ENCODE data around the genes RNF187 and NUP133.

DNA sequence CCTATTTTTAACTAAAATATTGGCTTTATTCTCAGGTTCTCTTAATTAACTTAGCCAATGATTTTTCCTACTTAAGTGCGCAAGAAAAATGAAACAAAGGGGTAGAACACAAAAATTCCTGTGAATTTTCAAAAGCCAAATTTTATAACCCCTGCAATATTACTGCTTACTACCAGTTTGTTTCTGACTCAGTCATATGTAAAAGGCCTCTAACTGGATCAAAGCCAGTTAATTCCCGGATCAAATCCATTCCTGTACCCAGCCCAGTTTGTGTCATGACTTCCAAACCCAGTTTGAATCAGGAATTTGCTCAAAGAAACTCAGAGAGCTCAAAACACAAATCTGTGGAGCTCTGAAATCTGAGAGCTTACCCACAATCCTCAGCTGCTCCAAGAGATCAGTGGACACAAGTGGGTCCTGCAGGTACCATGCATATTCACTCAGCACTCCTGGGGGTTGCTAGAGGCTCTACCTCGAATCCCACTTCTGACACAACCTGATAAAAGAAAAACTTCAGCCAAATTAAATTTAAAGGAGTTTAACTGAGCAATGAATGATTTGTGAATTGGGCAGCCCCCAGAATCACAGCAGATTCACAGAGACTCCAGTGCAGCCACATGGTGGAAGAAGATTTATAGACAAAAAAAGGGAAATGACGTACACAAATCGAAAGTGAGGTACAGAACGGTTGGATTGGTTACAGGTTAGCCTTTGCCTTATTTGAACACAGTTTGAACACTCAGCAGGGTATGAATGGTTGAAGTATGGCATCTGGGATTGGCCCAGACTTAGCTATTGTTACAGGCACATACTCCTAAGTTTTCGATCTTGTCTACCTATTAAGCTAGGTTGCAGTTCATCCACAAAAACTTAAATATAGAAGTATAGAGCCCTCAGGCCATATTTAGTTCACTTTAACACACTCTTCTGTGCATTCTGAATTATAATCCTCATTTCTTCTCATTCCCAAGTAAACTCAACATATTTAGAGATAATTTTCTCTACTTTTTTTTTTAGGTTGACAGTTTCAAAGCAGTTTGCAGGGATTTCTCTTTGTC lies 11.9 kb upstream of the MRPL55 start:
- PRO-cap, result no peak
- RAMPAGE, long total RNA, result no peak

DNA sequence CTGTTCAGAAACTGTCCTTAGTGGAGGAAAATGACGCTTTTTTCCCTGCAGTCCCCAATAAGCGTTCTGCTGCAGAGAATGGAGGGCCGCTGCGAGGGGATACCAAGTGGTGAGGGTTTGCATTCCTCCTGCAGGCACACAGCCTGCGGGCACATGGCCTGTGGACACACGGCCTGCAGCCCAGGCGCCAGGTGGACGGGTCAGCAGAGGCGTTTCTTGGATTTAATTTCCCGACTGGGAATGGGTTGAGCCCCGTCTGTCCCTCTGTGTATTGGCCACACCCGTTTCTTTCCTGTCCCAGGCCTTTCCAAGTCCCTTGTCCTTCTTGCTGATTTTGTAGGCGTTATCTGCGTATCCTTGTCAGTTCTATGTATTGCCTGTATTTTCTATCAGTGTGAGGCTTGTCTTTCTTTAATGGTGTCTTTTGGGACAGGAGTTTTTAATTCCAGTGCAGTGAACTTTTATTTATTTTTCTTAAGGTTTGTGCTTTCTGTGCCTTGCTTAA lies 15.6 kb upstream of the OBSCN start:
- PRO-cap, result no peak
- RAMPAGE, long total RNA, result no peak

DNA sequence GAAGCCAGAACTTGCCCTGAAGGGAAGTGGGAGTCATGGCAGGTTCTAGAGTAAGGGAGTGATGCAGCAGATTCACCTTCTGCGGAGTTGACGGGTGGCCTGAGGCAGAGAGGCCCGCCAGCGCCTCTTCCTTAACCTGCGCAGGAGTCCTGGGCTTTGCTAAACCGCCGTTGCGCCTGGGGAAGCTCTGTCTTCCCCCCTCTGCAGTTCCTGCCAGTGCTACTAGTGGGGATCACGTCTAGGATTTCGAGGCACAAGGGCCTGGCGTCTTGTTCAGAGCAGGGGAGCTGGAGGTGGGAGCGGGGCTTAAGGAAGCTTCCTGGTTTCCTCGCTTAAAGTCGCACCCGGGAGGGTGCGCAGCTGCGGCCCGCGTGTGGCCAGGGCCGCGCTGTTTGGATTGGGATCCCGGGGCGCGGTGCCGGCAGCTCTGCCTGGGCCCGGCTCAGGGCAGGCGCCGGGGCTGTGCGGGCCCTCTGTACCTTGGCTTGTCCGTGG lies 67.4 kb downstream of the OBSCN start:
- PRO-cap, result no peak
- RAMPAGE, long total RNA, result no peak

- PRO-cap, result no peak
- RAMPAGE, long total RNA, result no peak
These were observed 68.0 kb downstream of the OBSCN start for GRCh38 chr1:228275715-228276465.

DNA sequence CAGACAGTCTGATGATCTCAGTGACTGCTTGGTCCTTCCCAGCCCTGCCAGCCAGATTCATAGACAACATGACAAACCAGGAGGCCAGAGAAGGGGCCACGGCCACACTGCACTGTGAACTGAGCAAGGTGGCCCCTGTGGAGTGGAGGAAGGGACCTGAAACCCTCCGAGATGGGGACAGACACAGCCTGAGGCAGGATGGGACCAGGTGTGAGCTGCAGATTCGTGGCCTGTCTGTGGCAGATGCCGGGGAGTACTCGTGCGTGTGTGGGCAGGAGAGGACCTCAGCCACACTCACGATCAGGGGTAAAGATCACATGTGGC lies 96.4 kb downstream of the OBSCN start:
- PRO-cap, result no peak
- RAMPAGE, long total RNA, result no peak

DNA sequence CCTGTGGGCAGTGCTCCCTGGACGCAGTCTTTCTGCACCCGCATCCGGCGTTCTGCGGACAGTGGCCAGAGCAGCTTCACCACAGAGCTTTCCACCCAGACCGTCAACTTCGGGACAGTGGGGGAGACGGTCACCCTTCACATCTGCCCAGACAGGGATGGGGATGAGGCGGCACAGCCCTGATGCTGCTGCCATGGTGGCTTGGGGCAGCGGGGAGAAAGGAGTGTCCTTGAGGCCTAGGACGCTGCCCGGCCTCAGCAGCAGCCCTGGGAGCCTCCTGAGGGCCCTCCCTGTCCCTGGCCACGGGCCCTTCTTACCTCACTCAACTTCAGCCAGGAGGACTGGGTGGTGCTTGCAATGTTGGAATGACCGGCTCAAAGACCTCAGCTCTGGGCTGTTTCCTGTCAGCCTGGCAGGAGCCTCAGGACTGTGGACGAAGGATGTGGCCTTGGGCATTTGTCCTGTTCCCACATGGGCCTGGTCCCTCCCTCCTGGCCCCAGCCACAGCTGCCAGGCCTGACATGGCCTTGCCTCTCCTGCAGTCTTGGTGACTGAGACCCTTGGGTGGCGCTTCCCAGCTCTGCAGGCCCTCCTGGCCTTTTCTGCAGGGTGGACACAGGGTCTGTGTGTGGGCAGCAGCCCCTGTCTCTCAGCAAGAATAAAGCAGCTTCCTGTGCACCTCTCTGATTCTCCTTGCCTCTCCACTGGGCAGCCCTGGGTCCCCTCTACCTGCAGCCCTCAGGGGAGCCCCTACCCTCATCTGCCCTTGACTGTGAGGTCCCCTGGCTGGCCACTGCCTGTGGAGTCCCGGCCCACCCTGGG lies 45.9 kb downstream of the TRIM11 start:
- PRO-cap, result no peak
- RAMPAGE, long total RNA, result no peak

DNA sequence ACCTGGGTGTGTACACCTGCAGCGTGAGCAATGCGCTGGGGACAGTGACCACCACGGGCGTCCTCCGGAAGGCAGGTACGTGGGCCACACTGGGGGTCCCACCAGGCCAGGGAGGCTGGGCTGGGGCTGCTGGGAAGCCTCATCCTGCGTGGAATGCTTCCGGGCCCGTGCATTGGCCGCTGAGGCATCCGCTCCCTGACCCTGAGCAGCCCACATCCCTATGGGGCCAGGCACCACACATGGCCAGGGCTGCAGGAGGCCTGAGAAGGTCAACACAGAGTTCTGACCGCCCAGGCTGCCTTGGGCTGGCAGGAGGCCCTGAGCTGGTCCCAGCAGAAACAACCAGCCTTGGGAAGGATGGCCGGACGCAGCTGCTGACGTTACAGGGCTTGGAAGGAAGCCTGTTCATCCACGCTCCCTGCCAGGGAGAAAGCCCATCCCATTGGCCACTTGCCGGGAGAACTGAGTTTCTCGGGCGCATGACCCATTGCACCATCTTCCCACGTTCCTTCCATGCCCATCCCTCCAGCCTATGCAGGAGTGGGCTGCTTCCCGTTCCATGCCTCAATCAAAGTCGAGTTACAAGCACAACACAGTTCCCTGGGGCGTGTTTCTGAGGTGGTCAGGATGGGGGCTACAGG lies 31.8 kb downstream of the TRIM11 start:
- PRO-cap, result no peak
- RAMPAGE, long total RNA, result no peak

DNA sequence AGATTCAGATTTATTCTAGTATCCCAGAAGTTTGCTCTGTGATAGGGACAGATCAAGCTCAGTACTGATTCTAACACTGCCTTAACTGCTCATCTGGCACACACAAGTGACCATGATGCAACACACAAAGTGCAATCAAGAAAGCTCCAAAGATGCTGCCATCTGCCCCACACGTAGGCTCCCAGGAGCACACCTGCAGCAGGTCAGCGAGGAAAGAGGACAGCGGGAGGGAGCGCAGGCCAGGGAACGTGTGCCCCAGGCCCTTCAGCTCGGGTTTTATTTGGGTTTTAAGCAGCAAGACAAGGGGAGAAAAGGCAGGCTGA lies 1.4 kb downstream of the TRIM11 start:
- PRO-cap, result no peak
- RAMPAGE, long total RNA, result no peak

GRCh38 chr1:228414591-228415227 lies 2.0 kb downstream of the TRIM17 start:
- PRO-cap, result no peak
- RAMPAGE, long total RNA, result no peak

GRCh38 chr1:228464560-228464779 lies 6.6 kb downstream of the H2BC26 start:
- PRO-cap, result no peak
- RAMPAGE, long total RNA, result no peak

GRCh38 chr1:228486968-228487471 lies at the start of gene RNF187:
Gene RNF187 (plus strand): TSS chr1:228487382.
- PRO-cap, result no peak
- RAMPAGE, long total RNA, result no peak

GRCh38 chr1:228826949-228827428 lies 91.7 kb downstream of the RHOU start:
- PRO-cap, result no peak
- RAMPAGE, long total RNA, result no peak

GRCh38 chr1:228873333-228873544 lies 138.0 kb downstream of the RHOU start:
- PRO-cap, result no peak
- RAMPAGE, long total RNA, result no peak

- PRO-cap, result no peak
- RAMPAGE, long total RNA, result no peak
These were observed 199.9 kb downstream of the RHOU start for GRCh38 chr1:228935191-228935533.

DNA sequence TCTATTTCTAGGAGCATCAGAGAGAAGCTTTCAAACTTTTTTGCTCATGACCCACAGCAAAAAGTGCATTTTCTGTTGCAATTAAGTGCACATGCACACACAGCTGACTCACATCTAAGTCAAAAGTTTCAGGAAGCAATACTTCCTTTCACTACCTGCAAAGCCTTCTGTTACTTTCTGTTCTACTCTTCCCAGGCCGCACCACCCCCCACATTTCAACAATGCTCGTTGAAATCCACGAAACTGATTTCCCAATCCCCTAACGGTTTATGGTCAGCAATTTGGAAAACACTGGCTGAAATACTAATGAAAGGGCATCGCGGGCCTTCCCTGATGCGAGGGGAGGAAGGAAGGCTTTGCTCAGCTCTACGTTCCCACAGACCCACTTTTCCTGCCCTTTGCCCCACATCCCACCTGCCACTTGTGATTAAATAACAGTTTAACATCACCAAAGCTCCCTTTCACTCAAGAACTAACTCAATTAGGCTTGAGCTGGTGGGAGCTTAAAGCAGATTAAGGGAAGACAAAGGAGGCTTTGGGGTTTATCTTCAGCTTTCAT lies 243.3 kb upstream of the RAB4A start:
- PRO-cap, result no peak
- RAMPAGE, long total RNA, result no peak

- PRO-cap, result no peak
- RAMPAGE, long total RNA, result no peak
These were observed 162.0 kb upstream of the RAB4A start for GRCh38 chr1:229108925-229109264.

GRCh38 chr1:229229421-229230241 lies 41.3 kb upstream of the RAB4A start:
- PRO-cap, result no peak
- RAMPAGE, long total RNA, result no peak

- PRO-cap, result no peak
- RAMPAGE, long total RNA, result no peak
These were observed 2.5 kb downstream of the CCSAP start for GRCh38 chr1:229340370-229340815.

DNA sequence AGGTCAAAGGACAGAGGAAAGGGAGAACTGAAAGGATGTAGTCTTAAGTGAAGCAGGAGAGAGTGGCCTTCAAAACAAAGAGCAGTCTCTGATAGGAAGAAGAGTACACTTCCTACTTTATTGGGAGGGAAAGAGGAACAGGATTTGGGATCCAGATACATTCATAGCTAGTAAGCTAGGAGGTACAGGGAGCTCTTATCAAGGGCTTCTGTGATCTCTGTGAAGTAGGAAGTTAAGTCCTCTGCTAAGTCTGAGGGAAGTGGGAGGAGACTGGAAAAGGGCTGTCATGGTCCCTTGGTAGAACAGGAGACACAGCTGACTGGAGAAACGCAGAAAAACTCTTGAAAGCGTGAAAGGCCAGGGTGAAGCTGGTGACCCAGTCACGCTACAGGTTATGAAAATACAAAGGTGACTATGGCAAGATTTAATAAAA lies 28.1 kb downstream of the NUP133 start:
- PRO-cap, result no peak
- RAMPAGE, long total RNA, result no peak

DNA sequence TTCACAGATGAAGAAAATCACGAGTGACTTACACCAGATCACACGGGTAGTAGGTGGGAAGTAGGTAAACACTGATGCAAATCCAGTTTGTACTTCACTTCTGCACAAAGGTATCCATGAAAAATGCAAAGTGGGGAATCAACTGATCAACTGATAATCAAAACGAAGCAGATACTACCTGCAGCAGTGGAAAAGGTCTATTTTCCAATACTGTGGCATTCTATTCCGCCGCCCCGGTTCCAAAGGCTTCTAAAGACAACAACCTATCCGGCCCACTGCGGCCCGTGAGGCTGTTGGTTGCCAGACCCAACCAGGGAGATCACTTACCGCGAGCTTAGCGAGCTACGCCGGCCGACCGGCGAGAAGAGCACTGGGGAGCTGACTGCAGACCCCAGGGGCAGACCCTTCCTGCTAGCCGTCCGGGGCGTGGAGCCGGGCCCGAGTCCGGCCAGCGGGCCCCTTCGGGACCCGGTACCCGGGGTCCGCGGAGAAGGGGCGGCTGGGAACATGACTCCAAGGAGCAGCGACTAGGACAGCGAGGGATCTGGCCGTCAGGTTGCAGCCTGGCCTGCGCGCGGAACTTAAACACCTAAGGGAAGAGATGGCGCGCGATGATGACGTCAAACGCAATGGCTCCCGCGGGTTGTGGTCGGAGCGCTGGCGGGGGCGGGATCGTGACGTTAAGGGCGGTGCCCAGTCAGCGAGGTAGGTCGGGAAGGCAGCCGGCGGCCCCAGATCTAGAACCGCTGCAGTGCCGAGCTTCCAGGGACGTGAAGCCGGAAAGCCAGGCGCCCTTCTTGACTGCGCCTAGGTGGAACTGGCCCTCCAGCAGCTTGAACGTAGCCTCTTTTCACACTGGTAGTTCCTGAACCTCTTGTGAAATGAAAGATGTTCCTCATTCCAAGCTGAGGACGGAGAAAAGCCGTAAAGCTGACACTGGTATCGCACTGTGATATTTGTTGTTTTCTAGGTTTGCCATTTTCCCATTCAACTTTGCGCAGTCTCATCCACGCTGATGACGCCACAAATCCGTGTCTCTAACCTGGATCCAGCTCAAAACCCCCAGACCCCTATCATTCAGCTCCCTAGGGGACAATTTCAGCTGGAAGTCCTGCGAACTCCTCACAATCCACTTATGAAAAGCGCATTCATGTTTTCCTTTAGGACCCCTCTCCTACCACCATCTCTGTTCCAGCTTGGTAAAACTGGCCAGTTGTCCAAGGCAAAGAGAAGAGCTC lies at the start of gene NUP133:
NUP133 (minus strand) TSS at position 601 of the 1,238 bp plus-strand sequence.
- PRO-cap, result unidirectional peak, plus-strand start at position 734 of the sequence
- RAMPAGE, long total RNA, result start-site peak on the minus strand centred at position 582 of the sequence, 50 bp wide, 380 and 370 reads in 2 replicates